Heart left ventricle (tissue), 7 donors: ENCODE measurements around the genes HMGCR and AGGF1.

- PRO-cap, 6 experiments = no peak in any of the 6 experiments
- RAMPAGE, long total RNA, 2 experiments = no peak in any of the 2 experiments
Observed at GRCh38 chr5:74149510-74149817, 491.1 kb downstream of the ENC1 start.

DNA sequence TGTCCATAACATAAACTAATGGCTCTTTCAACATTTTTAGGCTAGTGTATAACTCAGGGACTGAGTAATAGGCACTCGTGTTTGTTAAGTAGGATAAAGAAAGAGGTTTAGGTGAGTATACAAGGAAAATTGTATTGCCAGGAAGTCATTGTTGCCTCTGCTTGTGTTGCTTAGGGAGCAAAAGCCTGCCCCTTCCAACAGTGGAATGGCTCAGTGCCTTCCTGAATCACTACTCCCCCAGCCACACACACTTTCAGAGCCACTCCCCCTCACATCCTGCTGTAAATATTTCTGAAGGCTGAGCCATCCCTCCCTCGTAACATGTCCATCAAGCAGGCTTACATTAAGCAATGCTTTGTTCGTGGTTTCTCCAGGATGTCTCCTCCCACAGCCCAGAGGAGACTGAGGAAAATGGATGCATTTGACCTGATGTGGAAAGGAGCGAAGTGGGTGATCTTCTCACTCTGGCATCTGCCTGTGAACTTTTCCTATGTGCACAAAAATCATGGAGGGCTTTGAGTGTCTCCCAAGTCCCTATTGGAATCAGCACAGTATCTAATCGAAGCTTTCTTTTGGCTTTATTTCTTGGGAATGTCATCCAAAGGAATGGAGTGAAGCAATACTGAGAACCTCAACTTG is 389.4 kb downstream of the ENC1 start:
- PRO-cap, 6 experiments = peak in 2 of 6 experiments; most common minus-strand start position 207 of the sequence (in 2)
- RAMPAGE, long total RNA, 2 experiments = no peak in any of the 2 experiments
- RRBS = no CpG with 5 or more reads among the region's 5 CpGs

DNA sequence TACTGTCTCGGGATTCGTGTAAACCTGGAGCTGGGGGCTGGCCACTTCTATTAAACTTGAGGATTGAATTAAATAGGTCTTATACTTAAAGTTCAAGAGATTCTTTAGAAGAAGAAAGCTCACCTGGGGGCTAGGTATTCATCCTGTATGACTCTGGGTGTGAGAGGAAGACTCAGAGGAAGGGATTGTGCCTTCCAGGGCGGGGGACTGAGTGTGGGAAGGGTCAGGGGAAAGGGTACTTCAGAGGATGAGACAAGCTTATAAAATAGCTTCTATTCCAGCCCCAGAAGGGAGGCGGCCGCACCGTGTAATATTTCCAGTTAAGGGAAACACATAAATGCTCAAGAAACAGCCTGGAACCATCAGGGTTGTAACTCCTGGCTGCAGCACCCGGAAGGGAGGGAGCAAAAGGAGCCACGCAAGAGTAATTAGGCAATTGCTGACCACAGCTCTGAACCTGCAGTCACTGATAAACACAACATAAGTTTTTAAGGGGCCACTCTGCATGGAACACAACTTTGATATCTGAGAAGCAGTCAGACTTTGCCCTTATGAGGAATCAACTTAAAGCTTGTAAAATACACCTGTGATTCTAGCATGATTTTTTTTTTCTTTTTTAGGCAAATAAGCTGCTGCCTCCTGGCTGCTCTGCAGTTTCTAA is 382.9 kb downstream of the ENC1 start:
- PRO-cap, 6 experiments = peak in 1 of 6 experiments; most common plus-strand start position 478 of the sequence (in 1); most common minus-strand start position 209 of the sequence (in 1)
- RAMPAGE, long total RNA, 2 experiments = no peak in any of the 2 experiments
- RRBS = no CpG with 5 or more reads among the region's 8 CpGs

DNA sequence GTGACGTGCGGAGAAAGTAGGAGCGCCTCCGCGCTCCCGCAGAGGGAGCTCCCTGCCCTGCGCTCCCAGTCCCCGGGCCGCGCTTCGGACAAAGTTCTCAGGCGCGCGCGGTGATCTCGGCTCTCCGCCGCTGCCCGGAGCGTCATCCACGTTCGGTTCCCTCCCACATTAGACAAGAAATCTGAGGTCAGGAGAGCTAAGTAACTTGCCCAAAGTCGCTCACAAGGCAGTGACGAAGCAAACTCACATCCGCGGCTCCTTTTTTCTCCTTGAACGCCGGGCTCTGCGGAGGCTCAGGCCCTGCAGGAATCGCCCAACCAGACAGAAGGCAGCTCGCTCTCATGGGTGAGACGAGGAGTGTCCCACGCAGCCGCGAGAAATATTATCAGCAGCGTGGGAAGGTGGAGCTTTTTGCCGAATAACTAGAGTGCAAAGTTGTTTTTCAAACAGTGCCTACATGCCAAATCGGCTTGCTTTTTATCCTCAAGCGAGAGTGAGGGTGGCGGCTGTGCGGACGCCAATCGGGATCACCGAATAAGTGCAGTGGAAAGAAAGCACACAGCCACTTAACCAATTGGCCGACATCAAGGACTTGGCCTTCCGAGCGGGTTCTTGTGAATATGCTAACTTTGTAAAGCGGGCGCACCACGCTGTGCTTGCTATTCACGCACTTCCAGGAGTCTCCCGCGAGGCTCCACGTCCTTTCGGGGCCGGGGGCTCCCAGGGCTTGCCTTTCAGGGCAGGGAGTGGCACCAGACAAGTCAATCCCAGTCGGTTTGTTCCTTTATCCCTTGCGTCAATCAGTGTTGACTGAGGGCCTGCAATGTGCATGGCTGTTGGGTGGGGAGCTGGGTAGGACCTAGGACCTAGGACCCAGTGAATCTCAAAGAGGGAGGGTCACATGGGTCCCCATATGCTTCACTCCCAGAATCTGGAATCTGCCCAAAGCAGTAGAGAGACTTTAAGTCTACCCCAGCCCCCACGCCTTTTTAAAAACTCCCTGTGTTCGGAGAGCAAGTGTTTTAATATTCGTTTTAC is 1.7 kb upstream of the GCNT4 start:
- PRO-cap, 6 experiments = peak in 6 of 6 experiments; most common plus-strand start position 222 of the sequence (in 2); most common minus-strand start position 174 of the sequence (in 3)
- RAMPAGE, long total RNA, 2 experiments = no peak in any of the 2 experiments
- RRBS = 1% methylated on average over 13 of the region's 61 CpGs

- PRO-cap, 6 experiments = peak in 6 of 6 experiments; most common plus-strand start chr5:75337248 (in 4)
- RAMPAGE, long total RNA, 2 experiments = start-site peak on the plus strand in 1 of 2 experiments, at chr5:75337231-75337246 at its widest, 44 reads per replicate
- RRBS = no CpG with 5 or more reads among the region's 32 CpGs
Observed at GRCh38 chr5:75337100-75337424, at the start of gene HMGCR. Gene HMGCR, plus strand, starts transcription at chr5:75337220.

GRCh38 chr5:75581031-75581579 is 30.1 kb upstream of the ANKDD1B start:
- PRO-cap, 6 experiments = peak in 1 of 6 experiments; most common minus-strand start chr5:75581320 (in 1)
- RAMPAGE, long total RNA, 2 experiments = no peak in any of the 2 experiments
- RRBS = no CpG with 5 or more reads among the region's 2 CpGs

GRCh38 chr5:75588704-75589382 is 22.4 kb upstream of the ANKDD1B start:
- PRO-cap, 6 experiments = no peak in any of the 6 experiments
- RAMPAGE, long total RNA, 2 experiments = no peak in any of the 2 experiments
- RRBS = no CpG with 5 or more reads among the region's 2 CpGs

GRCh38 chr5:75610707-75611261 is 469 bp upstream of the ANKDD1B start:
- PRO-cap, 6 experiments = no peak in any of the 6 experiments
- RAMPAGE, long total RNA, 2 experiments = no peak in any of the 2 experiments
- RRBS = no CpG with 5 or more reads among the region's 9 CpGs

- PRO-cap, 6 experiments = no peak in any of the 6 experiments
- RAMPAGE, long total RNA, 2 experiments = no peak in any of the 2 experiments
- RRBS = no CpG with 5 or more reads among the region's 13 CpGs
Observed at GRCh38 chr5:75695967-75696270, 21.3 kb downstream of the POC5 start.

GRCh38 chr5:76401686-76402251 is 1.3 kb upstream of the IQGAP2 start:
- PRO-cap, 6 experiments = no peak in any of the 6 experiments
- RAMPAGE, long total RNA, 2 experiments = no peak in any of the 2 experiments
- RRBS = no CpG with 5 or more reads among the region's 13 CpGs

GRCh38 chr5:76422170-76422723 is 19.2 kb downstream of the IQGAP2 start:
- PRO-cap, 6 experiments = no peak in any of the 6 experiments
- RAMPAGE, long total RNA, 2 experiments = no peak in any of the 2 experiments
- RRBS = no CpG with 5 or more reads among the region's 5 CpGs

DNA sequence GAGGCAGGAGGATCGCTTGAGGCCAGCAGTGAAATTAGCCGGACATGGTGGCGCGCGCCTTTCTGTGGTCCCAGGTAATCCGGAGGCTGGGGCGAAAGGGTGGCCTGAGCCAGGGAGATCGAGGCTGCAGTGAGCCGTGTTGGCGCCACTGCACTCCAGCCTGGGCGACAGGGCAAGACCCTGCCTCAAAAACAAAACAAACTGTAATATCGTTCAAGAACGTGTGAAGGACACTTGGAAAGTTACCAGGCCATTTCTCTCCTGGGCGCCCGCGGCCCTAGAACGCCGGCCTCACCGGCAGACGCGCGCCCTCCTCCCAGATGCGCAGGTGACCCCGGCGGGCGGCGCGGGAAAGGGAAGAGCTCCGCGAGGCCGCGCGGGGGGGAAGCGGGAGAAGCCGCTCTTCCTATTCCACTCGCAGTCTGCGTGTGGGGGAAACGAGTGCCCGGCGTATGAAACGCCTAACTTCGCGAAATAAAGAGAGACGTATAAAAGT is 848 bp upstream of the F2R start:
- PRO-cap, 6 experiments = peak in 6 of 6 experiments; most common plus-strand start position 414 of the sequence (in 4); most common minus-strand start position 293 of the sequence (in 1)
- RAMPAGE, long total RNA, 2 experiments = no peak in any of the 2 experiments
- RRBS = 10% methylated on average over 20 of the region's 44 CpGs

- PRO-cap, 6 experiments = no peak in any of the 6 experiments
- RAMPAGE, long total RNA, 2 experiments = no peak in any of the 2 experiments
- RRBS = no CpG with 5 or more reads among the region's 9 CpGs
Observed at GRCh38 chr5:76756350-76756850, 40.5 kb downstream of the F2R start.

DNA sequence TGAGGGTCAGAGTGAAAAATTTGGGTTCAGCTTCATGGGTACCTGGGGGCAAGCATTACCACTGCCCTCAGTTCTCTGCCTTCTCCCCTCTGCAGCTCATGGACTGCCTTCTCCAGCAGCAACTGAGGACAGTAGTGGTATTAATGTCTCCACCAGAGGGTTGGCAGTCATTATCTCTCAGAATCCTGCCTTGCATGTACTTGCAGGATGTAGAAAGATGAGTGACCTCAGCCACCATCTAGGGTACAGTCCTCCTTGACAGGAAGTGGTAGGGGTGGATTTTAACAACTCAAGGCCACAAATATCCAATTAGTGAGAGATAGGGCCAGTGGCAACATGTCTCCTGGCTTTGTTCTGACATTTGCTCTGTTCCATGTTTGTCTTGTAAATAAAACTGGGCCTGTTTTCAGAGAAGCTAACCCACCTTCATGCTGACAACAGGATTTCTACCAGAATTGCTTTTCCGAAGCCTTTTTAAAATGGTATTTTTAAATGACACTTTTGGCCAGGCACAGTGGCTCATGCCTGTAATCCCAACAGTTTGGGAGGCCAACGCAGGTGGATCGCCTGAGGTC is 47.3 kb downstream of the F2R start:
- PRO-cap, 6 experiments = no peak in any of the 6 experiments
- RAMPAGE, long total RNA, 2 experiments = no peak in any of the 2 experiments
- RRBS = no CpG with 5 or more reads among the region's 3 CpGs

DNA sequence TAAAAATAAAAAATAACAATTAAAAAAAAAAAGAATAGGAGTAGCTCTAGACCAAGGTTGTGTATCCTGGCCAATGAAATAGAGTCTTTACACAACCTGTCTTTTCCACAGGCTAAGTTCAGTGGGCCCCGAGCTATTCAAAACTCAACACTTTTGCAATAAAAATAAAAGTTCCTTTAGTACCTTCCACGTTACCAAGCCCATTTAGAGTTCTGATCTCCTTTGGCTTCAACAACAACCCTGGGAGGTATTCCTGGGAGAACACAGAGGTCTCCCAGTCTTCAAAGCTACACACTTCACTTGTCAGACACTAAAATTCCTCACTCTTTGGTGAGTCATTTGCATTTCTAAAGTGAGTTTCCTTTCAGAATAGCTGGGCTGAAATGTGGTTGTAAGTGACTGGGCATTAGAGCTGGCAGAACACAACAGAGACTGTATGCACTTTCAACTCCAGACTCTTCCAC is 11.6 kb upstream of the F2RL1 start:
- PRO-cap, 6 experiments = no peak in any of the 6 experiments
- RAMPAGE, long total RNA, 2 experiments = no peak in any of the 2 experiments
- RRBS = no CpG with 5 or more reads among the region's 2 CpGs

- PRO-cap, 6 experiments = no peak in any of the 6 experiments
- RAMPAGE, long total RNA, 2 experiments = no peak in any of the 2 experiments
- RRBS = no CpG with 5 or more reads among the region's 8 CpGs
Observed at GRCh38 chr5:76811102-76811740, 7.6 kb upstream of the F2RL1 start.

DNA sequence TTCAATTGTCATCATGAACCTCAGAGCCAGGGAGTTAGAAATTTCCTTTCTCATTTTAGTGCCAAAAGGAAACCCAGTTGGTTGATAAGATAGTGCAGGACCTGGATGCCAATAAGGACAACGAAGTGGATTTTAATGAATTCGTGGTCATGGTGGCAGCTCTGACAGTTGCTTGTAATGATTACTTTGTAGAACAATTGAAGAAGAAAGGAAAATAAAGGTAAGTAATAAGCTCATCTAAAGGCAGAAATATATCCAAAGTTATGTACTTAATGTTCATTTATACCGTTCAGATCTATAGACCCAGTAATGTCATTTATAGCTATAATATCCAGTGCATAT is 27.8 kb downstream of the S100Z start:
- PRO-cap, 6 experiments = no peak in any of the 6 experiments
- RAMPAGE, long total RNA, 2 experiments = no peak in any of the 2 experiments
- RRBS = no CpG with 5 or more reads among the region's 3 CpGs

GRCh38 chr5:77030099-77031065 is at the start of gene AGGF1:
Gene AGGF1, plus strand, starts transcription at chr5:77030404.
- PRO-cap, 6 experiments = peak in 6 of 6 experiments; most common plus-strand start chr5:77030421 (in 6); most common minus-strand start chr5:77030344 (in 3)
- RAMPAGE, long total RNA, 2 experiments = no peak in any of the 2 experiments
- RRBS = 1% methylated on average over 23 of the region's 82 CpGs

- PRO-cap, 6 experiments = no peak in any of the 6 experiments
- RAMPAGE, long total RNA, 2 experiments = no peak in any of the 2 experiments
- RRBS = no CpG with 5 or more reads among the region's 2 CpGs
Observed at GRCh38 chr5:77055490-77055726, 25.2 kb downstream of the AGGF1 start.

DNA sequence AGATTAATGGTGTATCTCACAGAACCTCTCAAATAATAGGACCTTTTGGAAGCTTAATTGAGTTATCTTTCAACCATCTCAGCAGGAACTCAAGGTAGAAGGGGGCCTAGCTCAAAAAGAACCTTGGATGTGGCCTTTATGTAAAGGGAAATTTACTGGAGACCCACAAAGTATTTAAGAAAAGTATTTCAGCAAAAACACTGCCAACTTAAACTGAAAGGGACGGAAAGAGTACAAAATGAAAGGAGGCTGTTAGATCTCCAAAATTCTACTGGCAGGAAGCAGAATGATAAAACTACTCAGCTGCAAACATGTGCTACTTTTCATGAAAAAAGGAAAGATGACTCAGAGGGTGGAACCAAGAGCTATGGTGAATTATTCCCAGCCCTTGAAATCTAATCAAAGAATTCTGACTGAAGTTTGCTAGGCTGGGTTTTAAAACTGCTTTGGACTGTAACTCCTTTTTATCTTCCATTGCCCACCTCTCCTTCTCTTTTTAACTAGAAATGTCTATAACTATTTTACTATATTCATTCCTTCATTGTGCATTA is 58.5 kb upstream of the ZBED3 start:
- PRO-cap, 6 experiments = peak in 1 of 6 experiments; most common minus-strand start position 273 of the sequence (in 1)
- RAMPAGE, long total RNA, 2 experiments = no peak in any of the 2 experiments
- RRBS = no CpG with 5 or more reads among the region's 1 CpG